Mammary epithelial cell (primary cell): ENCODE data around the genes ASMTL, DHRSX and ARSH.

GRCh38 chrX:267672-268327 is 13.4 kb upstream of the PLCXD1 start:
- CAGE, long polyA plus RNA: no peak
- RRBS: 65% methylated on average over 25 of the region's 39 CpGs

DNA sequence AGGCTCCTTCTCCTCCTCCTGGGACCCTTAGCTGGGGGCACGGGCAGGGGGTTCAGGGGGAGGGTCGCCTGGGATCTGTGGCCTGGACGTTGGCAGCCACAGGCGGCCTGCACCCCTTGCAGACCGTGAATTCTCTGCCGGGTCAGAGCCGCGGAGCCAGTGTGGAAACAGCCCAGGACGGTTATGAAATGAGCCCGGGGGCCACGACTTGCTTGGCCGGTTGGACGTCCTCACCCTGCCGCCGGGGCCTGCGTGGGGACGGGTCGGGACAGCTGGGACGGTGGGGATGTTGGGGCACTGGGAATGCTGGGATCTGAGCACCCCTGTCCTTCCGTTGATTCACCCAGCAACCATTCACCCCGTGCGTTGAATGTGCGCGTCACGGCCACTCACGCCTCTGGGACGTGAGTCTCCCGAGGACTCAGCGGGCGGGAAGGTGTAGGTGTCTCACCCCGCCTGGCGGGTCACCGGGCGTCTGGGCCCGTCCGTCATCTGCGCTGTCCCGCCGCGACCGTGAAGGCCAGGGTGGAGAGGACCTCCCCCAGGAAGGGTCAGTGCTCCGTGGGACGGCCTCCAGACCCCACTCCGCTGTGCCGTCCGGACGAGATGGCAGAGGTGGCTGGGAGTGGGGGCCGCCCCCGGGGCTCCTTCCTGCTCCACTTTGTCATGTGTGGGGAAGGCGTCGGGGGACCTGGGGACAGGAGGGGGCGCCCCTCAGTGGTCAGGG is 4.5 kb upstream of the PLCXD1 start:
- CAGE, long polyA plus RNA: no peak
- RRBS: 3% methylated on average over 9 of the region's 52 CpGs

DNA sequence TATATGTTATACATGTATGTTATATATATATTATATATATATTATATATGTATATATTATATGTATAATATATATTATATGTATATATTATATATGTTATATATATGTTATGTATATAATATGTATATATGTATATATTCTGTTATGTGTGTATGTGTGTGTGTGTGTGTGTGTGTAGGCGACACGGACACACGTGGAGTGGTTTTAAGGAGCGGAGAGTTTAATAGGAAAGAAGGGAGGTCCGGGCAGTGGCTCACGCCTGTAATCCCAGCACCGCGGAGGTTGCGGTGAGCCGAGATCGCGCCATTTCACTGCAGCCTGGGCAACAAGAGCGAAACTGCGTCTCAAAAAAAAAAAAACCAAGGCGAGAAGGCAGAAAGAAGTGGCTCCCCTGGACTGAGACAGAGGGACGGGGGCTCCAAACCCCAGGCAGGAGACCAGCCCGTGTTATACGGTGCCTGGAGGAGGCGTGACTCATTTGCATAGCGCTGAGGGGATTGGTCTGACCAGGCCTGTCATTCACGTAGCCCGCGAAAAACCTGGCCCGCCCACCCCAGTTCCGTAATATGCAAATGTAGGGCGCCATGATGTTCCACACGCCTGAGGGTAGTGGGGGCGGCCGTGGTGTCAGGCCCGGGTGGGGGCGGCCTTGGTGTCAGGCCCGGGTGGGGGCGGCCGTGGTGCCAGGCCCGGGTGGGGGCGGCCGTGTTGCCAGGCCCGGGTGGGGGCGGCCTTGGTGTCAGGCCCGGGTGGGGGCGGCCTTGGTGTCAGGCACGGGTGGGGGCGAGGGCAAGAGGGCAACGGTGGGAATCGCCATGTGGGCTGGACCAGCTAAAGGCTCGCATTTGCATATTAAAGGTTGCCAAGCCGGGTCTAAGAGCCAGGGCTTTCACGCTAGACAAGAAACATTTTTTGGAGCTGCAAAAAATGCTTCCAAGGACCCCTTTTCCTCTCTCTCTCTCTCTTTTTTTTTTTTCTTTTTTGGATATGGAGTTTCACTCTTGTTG is 2.0 kb downstream of the PLCXD1 start:
- CAGE, long polyA plus RNA: no peak
- RRBS: no CpG with 5 or more reads among the region's 48 CpGs

DNA sequence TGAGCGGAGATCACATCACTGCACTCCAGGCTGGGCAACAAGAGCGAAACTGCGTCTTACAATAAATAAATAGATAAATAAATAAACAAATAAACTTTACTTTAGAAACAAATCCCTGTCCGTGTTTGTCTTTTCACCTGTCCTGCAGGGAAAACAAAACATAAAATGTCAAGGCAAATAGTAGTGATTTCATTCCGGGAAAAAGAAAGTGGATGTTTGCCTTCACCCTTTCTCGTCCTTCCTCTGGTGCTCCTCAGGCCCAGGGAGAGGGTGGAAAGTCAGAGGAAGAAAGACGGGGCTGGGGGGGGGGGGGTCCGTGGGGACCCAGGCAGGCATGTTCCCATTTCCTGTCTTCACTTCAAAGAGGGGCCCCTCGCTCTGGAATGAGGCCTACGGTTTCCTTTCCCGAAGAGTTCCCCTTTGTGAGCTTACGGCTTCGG is 39.9 kb downstream of the SHOX start:
- CAGE, long polyA plus RNA: no peak
- RRBS: no CpG with 5 or more reads among the region's 13 CpGs

- CAGE, long polyA plus RNA: no peak
- RRBS: no CpG with 5 or more reads among the region's 17 CpGs
These were observed 118.7 kb downstream of the CRLF2 start for GRCh38 chrX:1093650-1094227.

- CAGE, long polyA plus RNA: no peak
- RRBS: no CpG with 5 or more reads among the region's 4 CpGs
These were observed 12.8 kb upstream of the SLC25A6 start for GRCh38 chrX:1404646-1405239.

- CAGE, long polyA plus RNA: no peak
- RRBS: no CpG with 5 or more reads among the region's 3 CpGs
These were observed 13.5 kb upstream of the SLC25A6 start for GRCh38 chrX:1405240-1405892.

GRCh38 chrX:1416533-1417475 is 24.9 kb upstream of the SLC25A6 start:
- CAGE, long polyA plus RNA: no peak
- RRBS: no CpG with 5 or more reads among the region's 19 CpGs

DNA sequence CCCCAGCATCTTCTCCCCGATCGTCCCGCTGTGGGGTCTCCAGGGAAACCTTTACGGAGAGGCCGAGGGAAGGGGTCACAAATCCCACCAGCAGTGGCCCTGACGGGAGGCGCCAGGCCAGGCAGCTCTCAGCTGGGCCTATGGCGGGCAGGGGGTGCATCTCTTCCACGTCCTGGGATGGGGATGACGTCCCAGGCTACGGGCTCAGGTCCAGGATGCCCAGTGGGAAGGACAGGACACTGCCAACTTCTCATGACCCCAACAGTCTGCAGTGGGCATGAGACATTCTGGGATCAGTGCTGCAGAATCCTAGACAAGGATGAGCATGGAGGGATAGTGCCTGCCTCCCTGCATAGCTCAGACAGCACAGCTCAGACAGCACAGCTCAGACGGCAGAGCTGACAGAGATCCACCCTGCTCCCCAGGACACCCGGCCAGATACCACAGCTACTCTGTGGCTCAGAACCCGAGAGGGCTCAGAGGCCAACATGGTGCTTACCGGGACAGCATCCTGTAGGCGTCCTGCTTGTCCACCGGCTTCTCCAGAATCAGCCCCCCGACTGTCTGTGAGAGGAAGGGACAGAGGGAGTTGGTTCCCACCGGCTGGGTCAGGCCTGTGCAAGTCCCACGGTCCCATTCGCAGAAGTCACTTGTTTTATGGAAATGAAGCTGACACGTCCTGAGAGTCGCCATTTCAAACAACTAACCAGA is 17.4 kb downstream of the ASMTL start:
- CAGE, long polyA plus RNA: no peak
- RRBS: 90% methylated on average over 6 of the region's 23 CpGs

DNA sequence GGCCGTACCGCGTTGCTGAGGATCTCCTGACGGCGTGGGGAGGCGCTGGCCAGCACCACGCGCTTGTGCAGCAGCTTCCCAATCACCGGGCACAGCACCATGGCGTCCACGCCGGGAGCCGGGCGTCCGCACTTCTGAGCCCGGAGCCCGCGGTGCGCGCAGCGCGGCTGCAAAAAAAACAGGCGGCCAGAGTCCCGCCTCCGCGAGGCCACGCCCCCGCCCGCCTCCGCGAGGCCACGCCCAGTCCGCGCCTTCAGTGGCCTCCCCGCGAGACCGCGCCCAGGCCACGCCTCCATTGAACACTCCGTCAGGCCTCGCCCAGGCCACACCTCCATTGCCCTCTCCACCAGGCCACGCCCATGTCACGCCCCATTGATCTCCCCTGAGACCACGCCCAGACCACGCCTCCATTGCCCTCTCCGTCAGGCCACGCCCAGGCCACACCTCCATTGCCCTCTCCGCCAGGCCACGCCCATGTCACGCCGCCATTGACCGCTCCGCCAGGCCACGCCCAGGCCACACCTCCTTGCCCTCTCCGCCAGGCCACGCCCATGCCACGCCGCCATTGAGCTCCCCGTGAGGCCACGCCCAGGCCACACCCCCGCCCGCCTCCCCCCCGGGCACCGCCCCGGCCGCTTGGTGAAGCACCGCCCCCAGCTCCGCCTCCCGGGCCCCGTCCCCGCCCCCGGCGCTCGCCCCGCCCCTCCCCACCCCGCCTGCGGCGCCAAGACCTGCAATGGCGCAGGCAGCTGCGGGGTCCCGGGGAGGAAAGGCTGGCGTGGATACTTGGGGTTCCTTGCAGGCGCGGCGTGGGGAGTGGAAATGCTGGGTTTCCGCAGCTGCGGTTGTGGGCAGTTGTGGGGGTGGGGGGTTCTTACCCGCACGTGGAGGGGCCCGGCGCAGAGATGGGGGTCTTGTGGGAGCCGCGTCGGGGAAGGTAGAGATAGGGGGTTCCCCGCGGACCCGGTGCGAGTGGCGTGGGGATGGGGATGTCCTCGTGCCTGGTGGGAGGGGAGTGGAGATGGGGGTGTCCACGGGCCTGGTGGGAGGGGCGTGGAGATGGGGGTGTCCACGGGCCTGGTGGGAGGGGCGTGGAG is at the start of gene ASMTL:
Gene ASMTL (minus strand): TSS at position 170 of the 1,097 bp plus-strand sequence.
- CAGE, long polyA plus RNA: no peak
- RRBS: 3% methylated on average over 22 of the region's 104 CpGs

- CAGE, long polyA plus RNA: no peak
- RRBS: no CpG with 5 or more reads among the region's 10 CpGs
These were observed 28.1 kb upstream of the ASMTL start for GRCh38 chrX:1480777-1481177.

GRCh38 chrX:1525528-1526514 is 11.2 kb downstream of the P2RY8 start:
- CAGE, long polyA plus RNA: no peak
- RRBS: no CpG with 5 or more reads among the region's 8 CpGs

DNA sequence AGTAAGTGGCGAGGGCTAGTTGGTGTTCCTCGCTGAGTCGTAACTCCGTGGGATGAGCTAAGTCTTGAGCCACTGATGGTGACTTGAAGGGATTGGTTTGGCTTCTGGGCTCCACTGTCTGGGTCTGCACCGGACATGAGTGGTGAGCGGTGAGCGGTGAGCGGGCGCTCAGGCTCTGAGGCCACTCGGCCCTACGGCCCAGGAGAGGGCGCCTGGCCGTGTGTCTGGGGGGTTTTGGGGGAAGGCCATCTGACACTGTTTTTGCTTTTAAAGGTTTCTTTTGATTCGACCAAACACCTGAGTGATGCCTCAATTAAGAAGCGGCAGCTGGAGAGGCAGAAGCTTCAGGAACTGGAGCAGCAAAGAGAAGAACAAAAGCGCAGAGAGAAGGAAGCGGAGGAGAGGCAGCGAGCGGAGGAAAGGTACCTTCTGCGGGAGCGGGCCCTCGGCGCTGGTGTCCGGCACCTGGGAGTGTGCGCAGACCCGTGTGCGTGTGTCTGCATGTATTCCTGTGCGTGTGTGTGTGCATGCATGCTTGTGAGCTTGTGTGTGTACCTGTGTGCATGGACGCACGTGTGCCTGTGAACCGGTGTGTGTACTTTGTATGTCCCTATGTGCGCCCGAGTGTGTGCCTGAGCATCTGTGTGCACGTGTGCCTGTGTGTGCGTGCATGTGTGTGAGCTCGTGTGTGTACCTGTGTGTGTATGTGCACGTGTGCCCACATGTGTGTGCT is 3.9 kb downstream of the AKAP17A start:
- CAGE, long polyA plus RNA: no peak
- RRBS: no CpG with 5 or more reads among the region's 37 CpGs

DNA sequence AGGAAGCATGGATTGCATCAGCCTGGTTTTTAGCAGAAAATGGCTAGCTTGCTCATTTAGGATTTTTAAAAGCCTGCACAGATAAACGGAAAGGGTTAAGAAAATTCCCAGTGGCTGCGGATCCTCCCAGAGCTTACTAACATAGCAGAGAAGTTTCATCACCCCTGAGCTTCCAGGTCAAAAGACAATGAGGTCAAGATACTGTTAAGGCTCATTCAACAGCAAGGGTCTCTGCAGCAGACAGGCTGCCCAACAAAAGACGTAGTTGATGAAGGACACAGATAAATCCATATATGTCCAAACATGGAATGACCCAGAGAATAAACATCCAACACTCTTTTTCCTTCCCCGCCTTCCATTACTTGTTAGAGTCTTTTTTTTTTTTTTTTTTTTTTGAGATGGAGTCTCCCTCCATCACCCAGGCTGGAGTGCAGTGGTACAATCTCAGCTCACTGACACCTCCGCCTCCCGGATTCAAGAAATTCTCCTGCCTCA is 220.3 kb downstream of the ASMT start:
- CAGE, long polyA plus RNA: no peak
- RRBS: no CpG with 5 or more reads among the region's 6 CpGs

DNA sequence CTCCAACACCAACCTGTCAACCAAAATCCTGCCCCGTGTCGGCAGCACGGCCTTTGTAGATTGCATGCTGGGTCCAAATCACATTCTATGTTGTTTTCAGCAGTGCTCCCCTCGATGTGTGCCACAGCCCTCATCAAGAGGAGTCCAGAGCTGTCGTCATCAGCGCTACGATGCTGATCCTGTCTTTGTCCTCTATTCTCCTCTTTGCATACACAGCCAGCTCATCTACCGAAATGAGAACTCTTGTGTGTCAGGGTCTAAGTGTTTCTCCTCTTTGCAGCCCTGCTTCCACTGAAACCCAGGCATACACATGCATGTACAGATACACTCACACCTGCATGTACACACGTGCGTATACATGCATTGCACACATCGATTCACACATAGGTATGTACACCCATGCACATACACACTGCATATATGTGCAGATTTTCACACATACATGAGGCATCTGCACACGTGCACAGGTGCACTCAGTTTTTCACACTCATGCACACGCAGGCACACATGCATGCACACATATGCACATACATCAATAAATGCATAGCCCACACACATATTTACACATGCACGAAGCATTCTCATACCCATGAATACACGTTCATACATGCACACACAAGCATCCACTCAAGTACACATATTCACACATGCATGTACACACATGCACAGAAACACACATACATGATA is 324.9 kb downstream of the DHRSX start:
- CAGE, long polyA plus RNA: no peak
- RRBS: no CpG with 5 or more reads among the region's 15 CpGs

- CAGE, long polyA plus RNA: no peak
- RRBS: no CpG with 5 or more reads among the region's 34 CpGs
These were observed 49.0 kb downstream of the DHRSX start for GRCh38 chrX:2451430-2452505.

DNA sequence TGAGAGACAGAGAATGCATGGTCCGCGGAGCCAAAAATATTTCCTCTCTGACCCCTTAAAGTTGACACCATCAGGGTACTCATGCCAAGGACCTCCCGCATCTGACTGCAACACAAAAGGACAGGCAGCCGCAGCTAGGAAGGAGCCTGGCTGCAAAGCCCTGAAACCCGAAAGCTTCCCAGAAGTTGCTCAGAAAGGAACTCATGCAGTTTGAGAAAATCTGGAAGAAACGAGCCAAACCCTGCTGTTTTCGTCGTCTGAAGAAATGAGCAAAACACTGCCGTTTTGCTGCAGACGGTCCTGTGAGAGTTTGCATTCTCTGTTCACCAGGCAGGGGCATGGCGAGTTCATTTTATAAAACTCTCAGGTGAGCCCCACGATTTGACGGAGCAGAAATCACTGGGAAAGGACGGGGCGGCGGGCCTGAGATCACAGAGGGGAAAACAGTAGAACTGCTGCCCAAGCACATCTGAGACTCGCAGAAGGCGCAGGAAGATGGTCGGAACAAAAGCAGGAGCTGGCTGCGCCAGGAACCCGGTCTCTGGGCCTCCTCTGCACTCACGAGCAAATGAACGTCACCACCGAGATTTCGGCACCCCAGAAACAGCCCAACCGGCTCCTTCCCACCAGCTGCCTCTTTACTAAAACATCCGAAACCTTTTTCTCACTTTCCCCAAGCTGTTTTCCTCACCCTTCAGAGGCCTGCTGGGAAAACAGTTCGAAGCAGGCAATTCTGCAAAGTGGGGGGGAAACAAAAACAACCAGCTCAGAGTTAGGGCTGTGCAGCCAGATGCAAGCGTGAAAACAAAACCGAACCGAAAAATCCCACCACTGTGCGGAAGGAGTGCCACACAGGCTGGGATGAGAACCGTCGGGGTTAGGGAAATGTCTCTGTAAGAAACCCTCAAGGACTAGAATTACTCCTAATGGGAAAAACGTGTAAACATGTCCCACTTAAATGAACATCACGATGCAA is 16.2 kb downstream of the DHRSX start:
- CAGE, long polyA plus RNA: no peak
- RRBS: 43% methylated on average over 5 of the region's 36 CpGs

- CAGE, long polyA plus RNA: no peak
- RRBS: 5% methylated on average over 18 of the region's 61 CpGs
These were observed at the start of gene DHRSX for GRCh38 chrX:2500760-2501513. Gene DHRSX, minus strand, starts transcription at chrX:2500976.

- CAGE, long polyA plus RNA: no peak
- RRBS: no CpG with 5 or more reads among the region's 14 CpGs
These were observed 13.9 kb downstream of the CD99 start for GRCh38 chrX:2704853-2705611.

GRCh38 chrX:3006184-3006707 is at the start of gene ARSH:
Gene ARSH, plus strand, starts transcription at chrX:3006546.
- CAGE, long polyA plus RNA: no peak
- RRBS: no CpG with 5 or more reads among the region's 9 CpGs